ENCODE measurements around a stretch of chr17.

GRCh38 chr17:17109545-17110312, 67.5 kb downstream of the MPRIP start:
- PRO-cap, result no peak
- RAMPAGE, long total RNA, 3 experiments, result no peak in any of the 3 experiments

DNA sequence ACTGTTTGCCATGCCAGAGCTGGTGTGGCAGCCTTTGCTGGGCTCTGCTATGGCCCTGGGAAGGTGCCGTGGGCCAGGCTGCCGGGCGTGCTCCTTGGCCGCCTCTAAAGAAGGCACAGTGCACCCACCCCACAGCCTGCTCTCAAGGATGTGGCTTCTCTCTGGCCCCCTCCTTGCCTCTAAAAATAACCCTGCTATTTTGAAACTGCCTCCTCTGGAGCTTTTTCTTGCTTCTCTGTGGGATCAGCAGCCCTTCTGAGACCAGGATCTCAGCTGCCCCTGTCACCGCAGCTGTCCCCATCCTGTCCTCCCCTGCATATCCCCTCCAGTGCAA, 80.0 kb downstream of the PLD6 start:
- PRO-cap, result no peak
- RAMPAGE, long total RNA, 3 experiments, result no peak in any of the 3 experiments

DNA sequence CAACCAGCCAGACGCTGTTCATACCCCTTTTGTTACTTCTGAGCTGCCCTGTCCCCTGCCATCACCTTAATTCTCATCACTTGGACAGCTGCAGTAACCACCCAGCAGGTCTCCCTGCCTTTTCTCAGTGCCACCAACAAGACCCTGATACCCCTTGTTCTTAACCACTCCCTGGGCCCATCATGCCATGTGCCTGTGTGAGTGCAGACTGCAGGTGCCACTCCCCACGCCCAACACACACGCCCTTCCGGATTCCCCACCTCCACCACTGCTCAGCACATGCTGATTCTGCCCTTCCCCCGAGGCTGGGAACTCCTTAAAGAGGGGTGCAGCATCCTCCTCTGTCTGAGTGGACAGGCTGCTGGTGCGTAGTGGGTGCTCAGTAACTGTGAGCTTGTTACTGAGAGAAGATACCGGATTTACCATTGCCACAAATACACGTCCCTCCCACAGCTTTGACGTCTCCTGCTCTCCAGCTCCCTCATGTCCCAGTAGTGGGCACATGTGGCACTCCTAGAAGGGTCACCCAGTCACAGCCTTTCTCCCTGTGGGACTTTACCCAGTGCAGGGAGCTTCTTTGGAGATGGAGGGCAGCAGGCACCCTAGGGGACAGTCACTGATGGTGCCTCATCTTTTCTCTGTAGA, 52.3 kb downstream of the PLD6 start:
- PRO-cap, result no peak
- RAMPAGE, long total RNA, 3 experiments, result no peak in any of the 3 experiments

DNA sequence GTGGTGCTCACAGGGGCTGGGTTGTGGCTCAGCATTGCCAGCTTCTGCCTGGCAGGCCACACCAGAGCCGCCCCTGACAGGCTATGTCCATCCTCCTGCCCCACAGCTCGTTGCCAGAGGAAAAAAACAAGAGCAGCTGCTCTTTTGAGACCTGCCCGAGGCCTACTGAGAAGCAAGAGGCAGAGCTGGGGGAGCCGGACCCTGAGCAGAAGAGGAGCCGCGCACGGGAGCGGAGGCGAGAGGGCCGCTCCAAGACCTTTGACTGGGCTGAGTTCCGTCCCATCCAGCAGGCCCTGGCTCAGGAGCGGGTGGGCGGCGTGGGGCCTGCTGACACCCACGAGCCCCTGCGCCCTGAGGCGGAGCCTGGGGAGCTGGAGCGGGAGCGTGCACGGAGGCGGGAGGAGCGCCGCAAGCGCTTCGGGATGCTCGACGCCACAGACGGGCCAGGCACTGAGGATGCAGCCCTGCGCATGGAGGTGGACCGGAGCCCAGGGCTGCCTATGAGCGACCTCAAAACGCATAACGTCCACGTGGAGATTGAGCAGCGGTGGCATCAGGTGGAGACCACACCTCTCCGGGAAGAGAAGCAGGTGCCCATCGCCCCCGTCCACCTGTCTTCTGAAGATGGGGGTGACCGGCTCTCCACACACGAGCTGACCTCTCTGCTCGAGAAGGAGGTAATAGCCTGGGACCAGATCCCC, 47.7 kb downstream of the PLD6 start:
- PRO-cap, result no peak
- RAMPAGE, long total RNA, 3 experiments, result no peak in any of the 3 experiments

DNA sequence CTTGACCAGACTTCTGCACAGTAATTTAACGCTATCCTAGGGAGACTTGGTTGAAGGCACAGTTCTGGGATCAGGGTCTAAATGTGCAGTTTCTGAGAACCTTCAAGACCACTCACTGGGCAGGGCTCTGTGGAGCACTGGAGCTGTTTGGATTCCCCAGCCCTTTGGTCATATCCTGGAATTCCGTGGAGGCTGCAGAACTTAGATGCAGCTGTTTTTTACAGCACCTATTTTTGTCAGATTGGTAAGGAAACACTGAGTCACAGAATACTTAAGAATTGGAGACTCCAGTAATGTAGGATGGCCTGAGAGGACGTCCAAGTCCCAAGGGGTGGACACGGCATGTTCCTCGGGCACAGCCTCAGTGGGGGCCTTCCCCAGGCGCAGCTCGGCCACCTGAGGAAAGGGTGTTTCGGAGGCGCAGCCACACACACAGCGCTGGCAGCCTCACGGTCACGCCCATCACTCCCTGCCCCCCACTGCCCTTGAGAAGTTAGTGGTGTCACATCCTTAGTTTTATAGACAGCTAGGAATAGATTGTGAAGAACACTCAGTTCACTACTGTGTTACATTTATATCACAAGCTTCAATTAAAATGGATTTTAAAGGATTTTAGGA, 14.8 kb downstream of the PLD6 start:
- PRO-cap, result no peak
- RAMPAGE, long total RNA, 3 experiments, result no peak in any of the 3 experiments

DNA sequence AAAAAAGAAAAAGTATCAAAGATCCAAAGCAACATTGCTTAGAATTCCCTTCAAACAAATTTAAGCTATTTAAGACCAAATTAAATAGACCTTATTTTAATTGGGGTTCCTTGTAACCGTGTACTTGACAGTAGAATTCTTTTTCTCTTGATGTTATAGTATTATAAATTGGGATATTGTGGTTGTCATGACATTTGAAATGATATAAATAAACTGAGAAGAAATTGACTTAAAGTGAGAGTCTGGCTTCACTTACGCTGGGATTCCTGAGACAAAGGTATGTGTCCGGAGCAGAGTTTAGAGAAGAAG, 8.2 kb downstream of the COPS3 start:
- PRO-cap, result no peak
- RAMPAGE, long total RNA, 3 experiments, result no peak in any of the 3 experiments

DNA sequence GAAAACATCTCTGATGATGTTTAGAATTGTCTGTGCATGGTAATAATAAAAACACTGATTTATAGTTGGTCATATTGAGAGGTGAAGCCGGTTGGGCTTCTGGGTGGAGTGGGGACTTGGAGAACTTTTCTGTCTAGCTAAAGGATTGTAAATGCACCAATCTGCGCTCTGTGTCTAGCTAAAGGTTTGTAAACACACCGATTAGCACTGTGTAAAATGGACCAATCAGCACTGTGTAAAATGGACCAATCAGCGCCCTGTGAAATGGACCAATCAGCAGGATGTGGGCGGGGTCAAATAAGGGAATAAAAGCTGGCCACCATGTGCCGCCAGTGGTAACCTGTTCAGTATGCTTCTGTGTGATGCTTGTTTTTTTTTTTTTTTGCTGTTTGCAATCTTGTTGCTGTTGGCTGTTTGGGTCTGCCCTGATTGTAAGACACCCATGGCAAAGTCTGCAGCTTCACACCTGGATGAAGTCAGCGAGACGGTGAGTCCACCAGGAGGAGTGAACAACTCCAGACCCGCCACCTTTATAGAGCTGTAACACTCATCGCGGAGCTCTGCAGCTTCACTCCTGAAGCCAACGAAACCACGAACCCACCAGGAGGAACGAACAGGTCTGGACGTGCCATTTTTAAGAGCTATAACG, 85.2 kb upstream of the MED9 start:
- PRO-cap, result no peak
- RAMPAGE, long total RNA, 3 experiments, result no peak in any of the 3 experiments

- PRO-cap, result no peak
- RAMPAGE, long total RNA, 3 experiments, result no peak in any of the 3 experiments
Observed at GRCh38 chr17:17403491-17404324, 73.1 kb upstream of the MED9 start.

DNA sequence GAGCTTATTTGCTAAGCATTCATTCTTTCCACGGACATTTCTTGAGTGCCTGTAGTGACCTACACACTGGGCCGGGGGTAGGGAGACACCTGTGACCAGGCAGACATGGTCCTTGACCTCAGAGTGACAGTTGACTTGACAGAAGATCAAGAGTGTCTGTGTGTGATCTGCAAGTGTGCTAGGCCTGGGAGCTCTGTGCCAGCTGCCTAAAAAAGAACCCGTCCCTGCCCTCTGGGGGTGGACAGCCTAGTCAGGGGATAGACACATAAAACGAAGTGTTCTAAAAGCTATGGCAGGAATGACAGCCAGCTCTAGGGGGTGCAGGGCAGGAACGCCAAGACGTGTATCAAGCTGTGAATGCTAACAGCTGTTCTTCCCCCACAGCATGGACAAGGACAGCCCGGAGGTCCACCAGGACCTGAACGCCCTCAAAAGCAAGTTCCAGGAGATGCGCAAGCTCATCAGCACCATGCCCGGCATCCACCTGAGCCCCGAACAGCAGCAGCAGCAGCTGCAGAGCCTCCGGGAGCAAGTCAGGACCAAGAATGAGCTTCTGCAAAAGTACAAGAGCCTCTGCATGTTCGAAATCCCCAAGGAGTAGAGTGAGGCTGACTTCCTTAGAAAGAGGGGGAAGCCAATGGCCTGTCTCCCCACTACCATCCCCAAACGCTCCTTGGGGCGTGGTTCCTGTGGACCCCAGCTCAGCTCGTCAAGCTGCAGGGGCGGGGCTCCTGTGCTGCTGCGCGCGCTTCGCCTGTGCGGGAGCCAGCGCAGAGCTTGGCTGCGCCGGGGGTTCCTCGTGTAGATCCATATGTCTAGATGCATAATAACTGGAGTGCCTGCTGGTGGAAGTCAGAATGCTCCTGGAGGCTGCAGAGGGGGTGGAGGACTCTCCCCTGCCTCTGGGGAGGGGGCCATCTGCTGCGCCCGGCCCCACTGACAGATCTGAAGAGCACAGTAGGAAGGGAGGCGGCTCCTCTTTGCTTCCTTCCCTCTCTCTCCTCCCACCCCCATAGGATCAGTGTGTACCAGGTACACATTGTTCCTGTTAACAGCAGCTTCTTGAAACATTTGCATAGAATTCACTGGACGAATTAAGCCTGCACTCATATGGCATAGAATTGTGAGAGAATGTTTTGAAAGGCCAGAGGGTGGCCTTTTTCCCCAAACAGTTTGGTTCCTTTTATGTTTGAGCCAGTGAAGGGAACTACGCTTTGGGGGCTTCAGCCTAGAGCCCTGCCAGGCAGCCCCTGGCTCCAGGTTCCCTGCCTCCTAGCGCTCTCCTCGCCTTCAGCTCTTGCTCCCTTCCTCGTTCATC, 4.8 kb downstream of the RASD1 start:
- PRO-cap, result no peak
- RAMPAGE, long total RNA, 3 experiments, result no peak in any of the 3 experiments

DNA sequence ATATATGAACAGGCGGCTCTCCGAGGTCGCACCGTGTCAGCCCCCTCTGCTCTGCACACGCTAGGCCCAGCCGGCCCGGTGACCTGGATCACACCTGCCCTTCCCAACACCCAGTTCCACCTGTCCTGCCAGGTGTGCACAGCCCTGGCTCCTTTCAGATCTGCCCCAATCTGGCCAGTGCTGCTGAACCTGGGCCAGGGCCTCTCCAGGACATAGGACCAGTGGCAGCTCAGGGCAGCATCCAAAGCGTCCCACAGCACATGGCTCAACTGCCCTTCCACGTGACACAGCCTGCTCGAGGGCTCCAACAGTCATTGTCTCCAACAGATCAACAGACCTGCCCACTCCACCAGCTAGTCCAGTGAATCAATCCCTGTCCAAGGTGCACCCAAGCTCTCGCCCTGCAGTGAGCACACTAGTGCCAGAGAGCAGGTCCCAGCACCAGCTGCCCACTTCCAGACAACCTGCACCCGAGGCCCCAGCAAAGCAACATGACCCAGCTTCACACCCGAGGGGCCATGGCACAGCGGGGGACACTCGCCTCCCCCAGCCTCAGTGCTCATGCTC, 33.0 kb upstream of the RASD1 start:
- PRO-cap, result no peak
- RAMPAGE, long total RNA, 3 experiments, result no peak in any of the 3 experiments

DNA sequence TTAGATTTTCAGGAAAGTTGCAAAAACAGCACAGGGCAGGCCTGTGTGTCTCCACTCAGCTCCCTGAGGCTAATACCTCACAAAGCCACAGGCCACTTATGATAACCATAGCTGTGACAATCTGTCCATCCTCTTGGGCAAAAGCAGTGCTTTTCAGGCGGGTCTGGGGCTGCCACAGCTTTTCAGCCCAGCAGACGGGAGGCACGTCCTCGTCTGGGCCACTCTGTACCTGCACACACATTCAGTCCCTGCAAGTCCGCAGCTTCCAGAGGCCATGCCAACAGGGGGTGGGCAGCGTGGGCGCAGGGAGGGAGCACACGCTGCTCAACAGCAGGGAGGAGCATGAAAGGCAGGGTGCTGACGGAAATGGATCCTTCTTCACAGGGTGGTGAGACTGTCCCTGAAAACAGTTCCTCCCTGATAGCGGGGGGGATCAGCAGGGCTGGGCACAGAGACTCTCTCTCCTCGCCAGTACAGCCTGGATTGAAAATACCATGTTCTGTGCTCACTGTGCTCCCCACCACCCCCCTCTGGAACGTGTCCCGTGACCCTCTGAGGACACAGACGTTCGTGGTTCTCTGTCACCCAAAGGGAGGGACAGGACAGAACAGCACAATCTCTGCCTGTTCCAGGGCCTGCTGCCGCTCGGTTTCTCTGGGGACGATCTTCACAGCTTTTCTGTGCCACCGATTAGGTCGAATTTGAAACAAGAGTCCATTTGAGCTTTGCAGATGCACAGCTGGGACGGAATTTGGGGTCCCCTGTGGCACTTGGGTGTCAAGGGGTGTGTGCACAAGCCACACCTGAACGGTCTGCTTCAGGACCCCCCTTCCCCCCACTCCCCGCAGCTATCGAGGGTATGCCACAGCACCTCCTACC, 41.6 kb downstream of the PEMT start:
- PRO-cap, result no peak
- RAMPAGE, long total RNA, 3 experiments, result no peak in any of the 3 experiments

DNA sequence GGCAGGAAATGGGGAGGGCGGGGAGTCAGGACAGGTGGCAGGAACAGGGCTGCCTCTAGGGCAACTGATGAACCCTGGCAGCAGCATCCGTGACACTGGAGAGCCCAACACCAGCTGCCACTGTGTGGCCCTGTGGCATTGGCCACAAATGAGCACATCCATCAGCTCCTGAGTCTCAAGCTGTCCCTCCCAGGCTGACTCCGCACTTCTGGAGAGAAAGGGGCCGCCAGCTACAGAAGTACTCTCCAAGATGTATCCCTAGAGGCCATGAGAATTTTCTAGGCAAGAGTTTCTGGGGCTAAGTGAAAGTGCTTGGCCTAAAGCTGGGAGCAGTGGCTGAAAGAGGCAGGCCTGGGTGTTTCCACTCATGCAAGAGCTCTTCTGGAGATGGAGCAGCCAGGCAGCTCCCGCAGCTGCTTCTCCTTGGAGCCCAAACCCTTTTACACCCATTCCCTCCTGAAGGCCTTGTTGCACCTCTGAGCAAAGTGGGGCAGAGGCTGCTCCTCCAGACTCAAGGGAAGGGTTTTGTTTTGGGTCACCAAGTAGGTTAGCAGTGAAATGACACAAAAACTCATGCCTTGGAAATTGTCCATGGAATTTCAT, 25.9 kb downstream of the PEMT start:
- PRO-cap, result no peak
- RAMPAGE, long total RNA, 3 experiments, result no peak in any of the 3 experiments

DNA sequence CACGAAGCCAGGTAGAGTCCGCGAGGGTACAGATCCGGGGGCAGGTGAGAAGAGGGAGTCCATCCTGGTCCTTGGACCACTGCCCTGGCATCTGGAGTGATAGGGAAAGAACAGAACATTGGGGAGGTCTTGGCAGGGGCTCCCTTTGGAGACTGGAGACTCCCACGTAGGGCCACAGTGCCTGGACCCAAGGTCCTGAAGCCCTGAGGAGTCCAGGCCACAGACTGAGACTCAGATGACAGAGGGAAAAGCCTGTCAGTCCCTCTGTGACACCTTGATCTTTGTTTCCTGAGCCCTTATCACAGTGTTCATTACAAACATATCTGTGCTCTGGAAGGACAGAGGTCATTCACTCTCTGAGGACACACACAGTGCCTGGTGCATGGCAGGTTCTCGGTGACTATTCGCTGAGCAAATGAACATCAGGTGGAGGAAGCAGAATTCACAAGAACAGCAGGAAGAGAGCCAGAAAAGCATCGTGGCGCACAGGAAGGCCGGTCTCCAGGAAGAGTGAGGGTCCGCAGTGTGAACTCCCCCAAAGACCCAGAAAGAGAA, 20.6 kb downstream of the PEMT start:
- PRO-cap, result no peak
- RAMPAGE, long total RNA, 3 experiments, result no peak in any of the 3 experiments

GRCh38 chr17:17571913-17572566, 19.5 kb downstream of the PEMT start:
- PRO-cap, result no peak
- RAMPAGE, long total RNA, 3 experiments, result start-site peak on the minus strand in 1 of 3 experiments, at chr17:17572303-17572338 at its widest, 6 reads per replicate

DNA sequence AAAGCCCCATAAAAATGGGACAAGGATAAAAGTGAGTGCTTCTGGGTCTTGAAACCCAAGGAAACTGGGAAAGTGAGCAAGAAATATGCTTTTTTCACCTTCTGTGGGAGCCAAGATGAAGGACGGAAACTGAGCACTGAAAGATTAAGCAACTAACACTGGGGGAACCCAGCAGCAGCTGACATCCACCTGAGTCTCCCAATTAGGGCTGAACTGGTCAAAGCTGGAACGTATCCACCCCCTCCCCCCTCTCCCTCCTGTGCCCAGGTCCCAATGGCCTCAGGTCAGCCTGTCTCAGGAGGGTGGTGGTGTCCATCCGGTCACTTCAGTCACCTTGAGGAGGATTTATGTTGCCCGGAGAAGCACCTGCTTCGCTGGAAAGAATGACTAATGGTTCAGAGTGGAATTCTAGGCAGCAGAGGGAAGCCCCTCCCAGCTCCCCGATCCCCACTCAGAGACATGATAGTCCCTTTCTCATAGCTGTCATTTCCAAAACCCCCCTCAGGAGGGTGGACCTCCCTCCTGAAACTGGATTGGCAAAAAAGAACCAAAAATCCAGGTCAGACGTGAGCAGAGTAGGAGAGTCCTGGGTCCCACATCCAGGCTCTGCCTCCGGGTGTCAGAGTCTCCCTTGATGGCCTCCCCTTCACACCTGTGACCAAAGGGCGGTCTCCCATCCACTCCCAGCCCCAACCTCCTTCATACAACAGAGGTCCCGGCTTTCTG, 9.9 kb downstream of the PEMT start:
- PRO-cap, result no peak
- RAMPAGE, long total RNA, 3 experiments, result no peak in any of the 3 experiments

DNA sequence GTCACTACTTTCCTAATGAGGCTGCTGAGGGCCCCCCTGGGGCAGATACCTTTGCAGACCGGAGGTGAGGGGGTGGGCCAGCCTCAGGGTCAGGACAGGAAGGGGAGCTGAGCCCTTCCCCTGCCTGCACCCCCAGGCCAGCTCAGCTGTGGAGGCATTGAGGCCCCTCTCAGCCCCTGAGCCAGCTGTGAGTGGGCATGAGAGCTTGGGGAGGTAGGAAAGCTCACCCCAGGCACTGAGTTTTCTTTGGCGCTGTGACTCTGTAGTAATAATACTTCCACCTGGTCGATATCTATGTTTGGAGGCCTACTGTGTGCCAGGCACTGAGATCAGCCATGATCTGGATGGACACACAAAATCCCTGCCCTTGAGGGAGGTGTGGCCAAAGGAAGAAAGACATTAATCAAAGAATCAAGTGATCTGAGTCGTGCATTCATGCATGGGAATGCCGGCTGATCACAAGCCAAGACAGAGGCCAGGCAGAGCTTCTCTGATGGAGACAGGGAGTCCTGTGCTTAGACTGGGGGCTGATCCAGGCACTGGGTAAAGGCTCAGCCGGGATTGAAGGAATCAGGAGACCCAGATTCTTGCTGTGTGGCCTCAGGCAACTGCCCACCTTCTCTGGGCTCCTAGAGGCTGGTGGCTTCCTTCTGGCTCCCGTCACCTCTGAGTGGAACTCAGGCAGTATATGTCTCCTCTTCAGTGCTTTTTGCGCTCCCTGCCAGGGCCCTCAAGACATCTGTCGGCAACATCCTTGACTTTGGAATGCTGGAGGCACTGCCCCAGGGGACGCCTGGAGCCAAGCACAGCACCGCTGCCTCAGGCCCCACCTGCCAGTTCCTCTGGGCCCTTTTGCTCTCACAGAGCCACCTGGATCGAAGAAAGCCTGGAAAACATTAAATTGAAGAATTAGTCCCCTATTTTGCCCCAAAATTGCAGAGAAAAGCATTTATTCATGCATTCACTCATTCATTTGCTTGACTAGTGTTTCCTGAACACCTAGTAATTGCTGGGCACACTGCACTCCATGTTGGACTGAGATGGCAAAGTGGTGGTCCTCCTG, 17.6 kb downstream of the RAI1 start:
- PRO-cap, result no peak
- RAMPAGE, long total RNA, 3 experiments, result no peak in any of the 3 experiments

DNA sequence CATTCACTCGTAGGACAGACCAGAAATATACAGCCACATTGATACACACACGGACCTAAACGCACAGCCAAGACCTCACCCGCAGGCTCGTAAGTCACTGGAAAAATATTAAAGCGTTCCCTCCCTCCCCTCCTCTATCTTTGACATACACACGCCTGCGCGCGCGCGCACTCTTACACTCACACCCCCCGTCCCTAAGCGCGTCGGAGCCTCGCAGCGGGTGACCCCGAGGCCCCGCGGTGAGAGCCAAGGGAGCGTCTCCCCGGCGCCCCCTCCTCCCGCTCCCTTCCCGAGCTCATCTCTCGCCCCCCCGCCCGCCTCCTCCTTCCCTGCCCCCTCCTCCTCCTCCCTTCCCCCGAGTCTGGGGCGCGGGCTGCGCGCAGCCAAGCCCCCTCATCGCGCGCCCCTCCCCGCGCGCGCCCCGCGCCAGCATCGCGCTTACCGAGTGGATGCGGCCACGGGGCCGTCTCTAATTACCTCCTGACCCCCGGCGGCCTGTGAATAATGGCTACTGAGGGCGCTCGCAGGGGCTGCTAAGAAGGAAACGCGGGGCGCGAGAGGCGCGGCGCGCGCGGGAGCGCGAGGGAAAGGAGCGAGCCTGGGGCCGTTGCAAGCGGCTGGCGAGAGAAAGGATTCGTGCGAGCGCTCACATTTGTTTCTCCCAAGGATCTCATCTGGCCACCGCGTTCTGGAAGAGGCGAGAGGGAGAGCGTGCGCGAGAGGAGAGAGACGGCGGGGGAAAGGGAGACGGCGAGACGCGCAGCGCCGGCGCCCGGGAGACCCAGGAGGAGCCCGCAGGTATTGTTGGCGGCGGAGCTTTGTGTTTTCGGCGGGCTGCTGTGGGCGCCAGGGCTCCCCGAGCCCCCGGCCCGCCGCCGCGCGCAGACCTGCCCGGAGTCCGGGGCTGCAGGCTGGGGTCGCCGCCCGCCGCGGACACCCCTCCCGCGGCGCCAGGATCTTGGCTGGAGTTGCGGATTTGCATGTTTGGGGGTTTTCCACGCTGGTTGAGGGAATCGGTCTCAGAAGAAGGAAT, 42.4 kb downstream of the RAI1 start:
- PRO-cap, result no peak
- RAMPAGE, long total RNA, 3 experiments, result start-site peak on the plus strand in 1 of 3 experiments, centred at position 457 of the sequence, 11 reads per replicate

GRCh38 chr17:17749767-17750415, 68.6 kb downstream of the RAI1 start:
- PRO-cap, result no peak
- RAMPAGE, long total RNA, 3 experiments, result no peak in any of the 3 experiments

DNA sequence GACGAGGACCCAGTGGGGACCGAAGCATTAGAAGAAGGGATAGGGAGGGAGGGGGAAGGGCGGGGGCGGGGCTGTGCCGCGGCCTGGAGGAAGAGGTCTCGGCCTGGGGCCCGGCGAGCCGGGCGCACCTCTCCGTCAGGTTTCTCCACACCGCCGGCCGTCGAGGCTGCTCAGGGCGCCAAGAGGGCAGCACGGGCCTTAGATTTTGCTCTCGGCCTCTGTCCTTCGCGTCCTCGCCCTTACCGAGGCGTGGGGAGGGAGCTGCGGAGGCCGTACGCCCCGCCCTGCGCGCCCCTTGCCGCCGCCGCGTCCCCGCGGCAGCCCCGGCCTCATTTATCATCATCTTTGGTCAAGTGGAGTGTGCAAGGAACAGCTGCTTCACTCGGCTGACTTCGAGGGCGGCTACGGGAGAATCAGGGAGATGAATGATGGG, 54.1 kb downstream of the SREBF1 start:
- PRO-cap, result no peak
- RAMPAGE, long total RNA, 3 experiments, result no peak in any of the 3 experiments

GRCh38 chr17:17792482-17793652, 43.9 kb downstream of the SREBF1 start:
- PRO-cap, result no peak
- RAMPAGE, long total RNA, 3 experiments, result no peak in any of the 3 experiments